Stomach (tissue), 7 donors: ENCODE results near the genes AP5M1 and DACT1.

DNA sequence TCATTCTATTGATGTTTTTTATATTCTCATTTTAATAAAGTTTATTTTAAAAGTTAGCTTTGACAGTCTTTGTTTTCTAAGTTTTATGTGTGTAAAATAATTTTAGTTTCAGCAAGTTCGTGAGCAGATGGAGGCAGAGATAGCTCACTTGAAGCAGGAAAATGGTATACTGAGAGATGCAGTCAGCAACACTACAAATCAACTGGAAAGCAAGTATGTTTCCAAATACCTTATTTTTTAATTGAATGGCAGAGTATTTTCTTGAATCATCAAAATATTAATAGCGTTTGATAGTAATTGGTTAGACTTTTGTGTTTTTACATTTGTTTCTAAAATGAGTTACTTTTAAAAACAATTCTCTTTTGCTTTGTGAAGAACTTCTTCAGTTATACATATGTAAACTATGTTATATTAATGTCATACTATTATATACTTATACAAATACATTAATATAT is 53.1 kb downstream of the KTN1 start:
- PRO-cap: no peak
- RAMPAGE, long total RNA, 5 experiments: start-site peak on the plus strand in 3 of 5 experiments, centred at positions 153 to 168 of the sequence, 26 to 128 reads per replicate
- RRBS: no CpG with 5 or more reads among the region's 2 CpGs

DNA sequence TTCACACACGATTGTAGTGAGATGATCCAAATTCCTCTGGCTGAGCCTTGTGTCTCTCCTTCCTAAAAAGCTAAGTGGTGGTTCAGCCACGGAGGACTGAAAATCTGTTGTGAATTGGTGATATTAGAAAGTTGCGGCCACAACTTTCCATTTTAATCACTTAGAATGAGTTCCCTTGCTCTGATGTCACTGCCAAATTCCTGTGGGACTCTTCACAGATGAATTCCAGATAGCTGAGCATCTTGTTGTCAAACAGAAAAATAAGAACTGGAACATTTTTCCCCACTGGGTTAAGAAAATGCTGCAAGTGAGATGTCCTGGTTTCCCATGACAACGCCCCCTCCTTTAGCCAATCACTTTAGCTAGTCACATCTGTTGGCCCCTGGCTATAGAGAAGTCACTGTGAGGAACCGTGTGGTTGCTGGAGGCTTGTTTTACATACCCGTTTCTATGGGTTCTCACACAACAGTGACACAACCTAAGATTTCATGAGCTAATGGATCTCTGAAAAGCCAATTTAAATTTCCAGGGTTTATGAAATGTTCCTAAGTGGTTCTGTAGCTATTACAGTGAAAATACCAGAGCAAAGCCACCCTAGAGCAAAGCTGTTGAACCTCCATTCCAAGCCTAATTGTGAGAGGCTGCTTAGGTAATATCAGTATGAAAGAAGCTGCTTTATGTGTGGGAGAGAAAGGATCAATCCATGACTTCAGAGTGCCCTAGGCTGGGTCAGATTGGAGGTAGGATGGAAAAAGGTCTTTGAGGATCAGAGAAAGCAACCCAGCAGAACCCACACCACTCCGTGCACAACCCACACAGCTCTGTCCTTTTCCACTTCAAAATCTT is 136.0 kb downstream of the KTN1 start:
- PRO-cap: no peak
- RAMPAGE, long total RNA, 5 experiments: no peak in any of the 5 experiments
- RRBS: no CpG with 5 or more reads among the region's 7 CpGs

DNA sequence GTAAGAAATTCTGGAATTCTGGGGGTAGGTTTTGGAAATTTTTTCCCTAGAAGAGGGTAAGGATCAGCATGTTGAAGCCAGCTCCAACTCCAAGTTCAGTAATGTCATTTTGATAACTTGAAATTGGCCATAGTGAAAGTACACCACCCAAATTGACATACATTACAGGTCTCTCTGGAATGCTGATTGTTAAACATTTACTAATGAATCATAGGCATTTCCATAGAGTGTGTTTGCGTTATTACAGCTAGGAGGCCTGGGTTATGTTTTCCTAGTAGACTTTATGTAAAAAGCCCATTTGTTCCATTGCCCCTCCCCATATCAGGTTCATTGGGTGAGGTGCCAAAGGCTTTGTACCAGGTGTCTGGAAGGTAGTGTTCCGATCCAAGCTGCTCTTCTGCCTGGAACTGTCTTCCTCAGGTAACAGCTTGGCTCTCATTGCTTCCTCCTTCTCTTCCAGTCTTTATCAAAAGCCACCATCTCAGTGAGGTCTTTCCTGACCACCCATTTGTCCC is 252.1 kb downstream of the KTN1 start:
- PRO-cap: bidirectional peak, plus-strand start at position 359 of the sequence, minus-strand start at position 97 of the sequence
- RAMPAGE, long total RNA, 5 experiments: no peak in any of the 5 experiments
- RRBS: no CpG with 5 or more reads among the region's 2 CpGs

- PRO-cap: no peak
- RAMPAGE, long total RNA, 5 experiments: start-site peak on the plus strand in 1 of 5 experiments, at chr14:56127123-56127215 at its widest, 15 reads per replicate
- RRBS: no CpG with 5 or more reads among the region's 9 CpGs
Observed at GRCh38 chr14:56126594-56127597, 8.7 kb downstream of the PELI2 start.

GRCh38 chr14:56173428-56173687 is 55.1 kb downstream of the PELI2 start:
- PRO-cap: no peak
- RAMPAGE, long total RNA, 5 experiments: start-site peak on the plus strand in 1 of 5 experiments, at chr14:56173507-56173577 at its widest, 6 reads per replicate
- RRBS: no CpG with 5 or more reads among the region's 2 CpGs

- PRO-cap: no peak
- RAMPAGE, long total RNA, 5 experiments: no peak in any of the 5 experiments
- RRBS: no CpG with 5 or more reads among the region's 7 CpGs
Observed at GRCh38 chr14:56196112-56196784, 78.0 kb downstream of the PELI2 start.

GRCh38 chr14:56271514-56272207 is 153.4 kb downstream of the PELI2 start:
- PRO-cap: no peak
- RAMPAGE, long total RNA, 5 experiments: no peak in any of the 5 experiments
- RRBS: no CpG with 5 or more reads among the region's 12 CpGs

DNA sequence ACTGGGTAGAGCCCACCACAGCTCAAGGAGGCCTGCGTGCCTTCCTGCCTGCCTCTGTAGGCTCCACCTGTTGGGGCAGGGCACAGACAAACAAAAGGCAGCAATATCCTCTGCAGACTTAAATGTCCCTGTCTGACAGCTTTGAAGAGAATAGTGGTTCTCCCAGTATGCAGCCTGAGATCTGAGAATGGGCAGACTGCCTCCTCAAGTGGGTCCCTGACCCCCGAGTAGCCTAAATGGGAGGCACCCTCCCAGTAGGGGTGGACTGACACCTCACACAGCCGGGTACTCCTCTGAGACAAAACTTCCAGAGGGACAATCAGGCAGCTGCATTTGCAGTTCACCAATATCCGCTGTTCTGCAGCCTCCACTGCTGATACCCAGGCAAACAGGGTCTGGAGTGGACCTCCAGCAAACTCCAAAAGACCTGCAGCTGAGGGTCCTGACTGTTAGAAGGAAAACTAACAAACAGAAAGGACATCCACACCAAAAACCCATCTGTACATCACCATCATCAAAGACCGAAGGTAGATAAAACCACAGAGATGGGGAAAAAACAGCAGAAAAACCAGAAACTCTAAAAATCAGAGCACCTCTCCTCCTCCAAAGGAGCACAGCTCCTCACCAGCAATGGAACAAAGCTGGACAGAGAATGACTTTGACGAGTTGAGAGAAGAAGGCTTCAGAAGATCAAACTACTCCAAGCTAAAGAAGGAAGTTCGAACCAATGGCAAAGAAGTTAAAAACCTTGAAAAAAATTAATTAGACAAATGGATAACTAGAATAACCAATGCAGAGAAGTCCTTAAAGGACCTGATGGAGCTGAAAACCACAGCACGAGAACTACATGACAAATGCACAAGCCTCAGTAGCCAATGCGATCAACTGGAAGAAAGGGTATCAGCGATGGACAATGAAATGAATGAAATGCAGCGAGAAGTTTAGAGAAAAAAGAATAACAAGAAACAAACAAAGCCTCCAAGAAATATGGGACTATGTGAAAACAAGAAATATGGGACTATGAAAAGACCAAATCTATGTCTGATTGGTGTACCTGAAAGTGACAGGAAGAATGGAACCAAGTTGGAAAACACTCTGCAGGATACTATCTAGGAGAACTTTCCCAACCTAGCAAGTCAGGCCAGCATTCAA is 60.8 kb downstream of the TMEM260 start:
- PRO-cap: no peak
- RAMPAGE, long total RNA, 5 experiments: start-site peak on the plus strand in 4 of 5 experiments, centred at positions 353 to 958 of the sequence, 6 to 16 reads per replicate
- RRBS: no CpG with 5 or more reads among the region's 11 CpGs

GRCh38 chr14:56798000-56799021 is 12.0 kb downstream of the OTX2 start:
- PRO-cap: no peak
- RAMPAGE, long total RNA, 5 experiments: no peak in any of the 5 experiments
- RRBS: 12% methylated on average over 46 of the region's 81 CpGs

GRCh38 chr14:57268748-57269622 is at the start of gene AP5M1:
Gene AP5M1 (plus strand): TSS chr14:57268971.
- PRO-cap: bidirectional peak, plus-strand start at chr14:57269030, minus-strand start at chr14:57268888; bidirectional peak, plus-strand start at chr14:57269229, minus-strand start at chr14:57269278
- RAMPAGE, long total RNA, 5 experiments: start-site peak on the plus strand in 4 of 5 experiments, at chr14:57269011-57269094 at its widest, 42 to 277 reads per replicate; start-site peak on the minus strand in 5 of 5 experiments, at chr14:57268827-57268875 at its widest, 51 to 638 reads per replicate
- RRBS: 2% methylated on average over 35 of the region's 55 CpGs

- PRO-cap: no peak
- RAMPAGE, long total RNA, 5 experiments: no peak in any of the 5 experiments
- RRBS: no CpG with 5 or more reads among the region's 2 CpGs
Observed at GRCh38 chr14:57702657-57702856, 163.3 kb downstream of the SLC35F4 start.

DNA sequence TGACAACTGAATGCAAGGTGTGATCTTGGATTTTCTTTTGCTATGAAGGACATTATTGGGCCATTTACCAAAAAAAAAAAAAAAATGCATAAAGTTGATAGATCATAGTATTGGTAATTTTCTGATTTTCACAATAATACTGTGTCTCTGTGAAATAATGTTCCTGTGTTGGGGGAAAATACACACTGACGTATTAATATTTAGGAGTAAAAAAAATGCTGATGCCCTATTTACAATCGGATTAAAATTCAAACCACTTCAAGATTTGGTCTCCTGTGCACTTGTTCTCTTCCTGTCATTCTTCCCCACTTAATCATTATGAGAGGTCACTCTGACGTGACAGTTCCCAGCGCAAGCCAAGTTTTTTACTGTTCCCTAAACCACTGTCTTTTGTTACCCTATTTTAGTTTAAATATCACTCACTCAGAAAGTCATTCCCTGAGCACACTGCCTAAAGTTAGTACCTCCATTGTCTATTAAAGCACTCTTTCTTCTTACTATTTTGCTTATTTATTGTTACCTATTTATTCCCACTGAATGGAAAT is 907 bp upstream of the PSMA3 start:
- PRO-cap: no peak
- RAMPAGE, long total RNA, 5 experiments: no peak in any of the 5 experiments
- RRBS: no CpG with 5 or more reads among the region's 4 CpGs

DNA sequence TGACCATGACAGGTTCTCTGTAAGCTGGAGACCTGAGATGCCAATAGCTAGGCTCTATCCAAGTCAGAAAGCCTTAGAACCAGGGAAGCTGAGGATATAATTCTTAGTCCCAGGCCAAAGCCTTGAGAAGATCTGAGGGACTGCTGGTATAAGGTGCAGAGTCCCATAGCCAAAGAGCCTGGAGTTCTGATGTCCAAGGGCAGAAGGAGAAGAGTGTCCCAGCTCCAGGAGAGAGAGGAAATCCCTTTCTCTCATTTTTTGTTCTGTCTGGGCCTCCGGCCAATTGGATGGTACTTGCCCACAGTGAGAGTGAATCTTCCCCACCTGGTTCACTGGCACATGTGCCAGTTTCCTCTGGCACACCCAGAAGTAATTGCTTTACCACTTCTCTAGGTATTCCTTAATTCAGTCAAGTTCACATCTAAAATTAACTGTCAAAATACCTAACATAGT is 15.3 kb downstream of the ARID4A start:
- PRO-cap: no peak
- RAMPAGE, long total RNA, 5 experiments: no peak in any of the 5 experiments
- RRBS: no CpG with 5 or more reads among the region's 1 CpG

DNA sequence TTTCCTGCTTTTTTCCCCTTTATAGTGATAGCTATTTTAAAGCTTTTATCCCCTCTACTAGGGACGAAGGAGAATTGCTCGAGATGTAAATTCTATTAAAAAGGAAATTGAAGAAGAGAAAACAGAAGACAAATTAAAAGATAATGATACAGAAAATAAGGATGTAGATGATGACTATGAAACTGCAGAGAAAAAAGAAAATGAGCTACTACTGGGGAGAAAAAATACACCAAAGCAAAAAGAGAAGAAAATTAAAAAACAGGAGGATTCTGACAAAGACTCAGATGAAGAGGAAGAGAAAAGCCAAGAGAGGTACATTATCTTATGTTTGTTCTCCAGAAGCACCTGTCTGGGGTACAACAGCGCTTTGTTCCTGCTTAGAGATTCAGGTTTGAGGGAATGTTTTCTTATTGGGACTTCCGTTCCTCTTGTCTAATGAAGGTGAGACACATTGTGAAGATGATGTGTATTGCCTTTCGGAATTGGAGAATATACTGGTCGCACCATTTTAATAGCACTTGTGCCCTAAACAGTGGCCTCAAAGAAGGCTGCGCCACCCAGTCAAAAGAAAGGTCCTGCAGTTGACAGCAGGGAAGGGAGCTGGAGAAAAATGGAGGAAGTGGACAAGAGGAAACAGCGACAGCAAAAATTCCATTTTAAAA is 44.6 kb upstream of the TOMM20L start:
- PRO-cap: no peak
- RAMPAGE, long total RNA, 5 experiments: start-site peak on the plus strand in 3 of 5 experiments, centred at positions 151 to 563 of the sequence, 5 to 24 reads per replicate
- RRBS: no CpG with 5 or more reads among the region's 8 CpGs

DNA sequence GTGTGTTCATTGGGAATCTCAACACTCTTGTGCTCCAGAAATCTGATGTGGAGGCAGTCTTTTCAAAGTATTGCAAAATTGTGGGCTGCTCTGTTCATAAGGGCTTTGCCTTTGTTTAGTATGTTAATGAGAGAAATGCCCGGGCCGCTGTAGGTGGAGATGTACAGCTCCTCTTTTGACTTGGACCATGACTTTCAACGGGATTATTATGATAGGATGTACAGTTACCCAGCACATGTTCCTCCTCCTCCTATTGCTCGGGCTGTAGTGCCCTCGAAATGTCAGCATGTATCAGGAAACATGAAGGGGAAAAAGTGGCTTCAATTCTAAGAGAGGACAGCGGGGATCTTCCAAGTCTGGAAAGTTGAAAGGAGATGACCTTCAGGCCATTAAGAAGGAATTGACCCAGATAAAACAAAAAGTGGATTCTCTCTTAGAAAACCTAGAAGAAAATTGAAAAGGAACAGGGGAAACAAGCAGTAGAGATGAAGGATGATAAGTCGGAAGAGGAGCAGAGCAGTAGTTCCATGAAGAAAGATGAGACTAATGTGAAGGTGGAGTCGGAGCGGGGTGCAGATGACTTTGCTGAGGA is 93.8 kb downstream of the KIAA0586 start:
- PRO-cap: no peak
- RAMPAGE, long total RNA, 5 experiments: start-site peak on the plus strand in 2 of 5 experiments, centred at positions 234 to 325 of the sequence, 7 to 40 reads per replicate
- RRBS: no CpG with 5 or more reads among the region's 9 CpGs

DNA sequence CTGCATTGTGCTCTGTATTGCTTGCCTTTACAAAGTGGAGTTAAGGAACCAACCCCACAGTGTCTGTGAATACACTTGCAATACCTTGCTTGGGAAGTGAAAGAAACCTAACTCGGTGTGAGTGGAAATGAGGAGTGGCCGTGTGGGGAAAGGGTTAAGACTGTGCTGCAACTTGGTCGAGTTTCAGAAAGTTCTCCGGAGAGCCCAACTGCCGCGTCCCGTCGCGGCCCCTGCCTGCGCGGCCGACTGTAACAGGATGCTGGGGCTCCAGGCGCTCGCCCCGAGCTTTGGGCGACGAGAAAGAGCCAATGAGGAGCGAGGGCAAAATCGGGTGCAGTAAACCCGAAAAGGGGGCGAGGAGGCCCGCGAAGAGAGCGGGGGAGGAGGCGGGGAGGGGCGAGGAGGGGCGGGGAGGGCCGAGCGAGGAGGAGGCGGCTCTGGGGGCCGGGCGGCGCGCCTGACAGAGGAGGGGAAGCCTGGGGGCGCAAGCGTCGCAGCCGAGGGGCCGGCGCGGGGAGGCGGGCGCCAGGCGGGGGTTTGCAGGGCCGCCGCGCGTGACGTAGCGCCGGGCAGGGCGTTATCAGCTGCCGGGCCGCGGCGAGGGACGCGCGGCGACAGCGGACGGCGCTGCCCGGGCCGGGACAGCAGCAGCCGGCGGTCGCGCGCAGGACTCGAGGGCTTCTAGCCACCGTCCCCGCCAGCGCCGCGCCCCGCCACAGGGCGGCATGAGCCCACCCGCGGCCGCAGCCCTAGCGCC is at the start of gene DACT1:
TSS of gene DACT1 (plus strand) at position 577 of the 757 bp plus-strand sequence.
- PRO-cap: bidirectional peak, plus-strand start at position 463 of the sequence, minus-strand start at position 244 of the sequence; bidirectional peak, plus-strand start at position 617 of the sequence, minus-strand start at position 673 of the sequence
- RAMPAGE, long total RNA, 5 experiments: no peak in any of the 5 experiments
- RRBS: 1% methylated on average over 40 of the region's 82 CpGs

- PRO-cap: no peak
- RAMPAGE, long total RNA, 5 experiments: start-site peak on the plus strand in 3 of 5 experiments, at chr14:58645390-58646017 at its widest, 6 to 18 reads per replicate
- RRBS: no CpG with 5 or more reads among the region's 23 CpGs
Observed at GRCh38 chr14:58645587-58646127, 7.9 kb downstream of the DACT1 start.

GRCh38 chr14:59189811-59190361 is 1.4 kb downstream of the DAAM1 start:
- PRO-cap: bidirectional peak, plus-strand start at chr14:59190134, minus-strand start at chr14:59190120
- RAMPAGE, long total RNA, 5 experiments: no peak in any of the 5 experiments
- RRBS: no CpG with 5 or more reads among the region's 23 CpGs

DNA sequence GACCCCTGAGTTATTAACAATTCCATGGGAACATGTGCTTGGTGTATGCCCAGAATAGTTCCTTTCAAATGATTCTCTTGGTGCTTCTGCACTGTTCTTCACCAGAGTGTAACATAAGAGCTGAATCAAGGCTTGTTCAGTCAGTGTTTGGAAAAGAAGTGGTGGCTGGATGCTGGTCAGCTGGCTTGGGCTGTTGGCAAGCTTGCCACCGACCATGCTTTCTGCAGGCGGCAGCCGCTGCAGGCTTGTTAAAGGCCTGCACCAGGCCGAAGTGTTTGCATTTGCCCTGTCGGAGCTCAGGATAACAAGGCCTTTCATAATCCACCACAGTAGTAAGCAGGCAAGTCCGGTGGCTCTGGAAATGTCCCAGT is 26.8 kb downstream of the DAAM1 start:
- PRO-cap: unidirectional peak, plus-strand start at position 278 of the sequence
- RAMPAGE, long total RNA, 5 experiments: no peak in any of the 5 experiments
- RRBS: no CpG with 5 or more reads among the region's 6 CpGs

DNA sequence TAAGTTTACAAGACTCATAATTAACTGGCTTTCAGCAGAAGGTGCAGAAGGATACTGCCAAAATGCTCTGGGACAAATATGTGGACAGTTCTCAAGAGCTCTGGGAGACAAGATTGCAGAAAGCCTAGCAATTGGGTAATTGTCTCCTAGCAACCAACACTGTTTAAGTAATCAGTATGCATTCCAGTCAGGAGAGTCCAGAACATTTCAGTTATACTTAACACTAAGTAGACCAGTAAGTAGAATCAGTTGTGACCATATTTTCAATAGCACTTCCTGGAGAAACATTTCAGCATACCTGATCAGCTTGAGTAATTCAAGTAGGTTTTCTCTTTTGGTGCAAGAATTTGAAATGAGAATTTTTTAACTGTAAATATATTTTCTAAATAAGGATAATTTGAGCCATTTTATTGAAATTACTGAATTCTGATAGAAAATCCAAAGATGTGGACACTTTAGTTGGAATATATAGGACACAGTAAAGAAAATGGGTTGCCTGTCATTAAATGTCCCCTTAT is 131.3 kb downstream of the GPR135 start:
- PRO-cap: no peak
- RAMPAGE, long total RNA, 5 experiments: no peak in any of the 5 experiments